Skin of body (tissue), 2 donors: ENCODE measurements around the genes CA6 and GPR157.

- RAMPAGE, long total RNA: no peak
Observed at GRCh38 chr1:8294361-8294688, 23.6 kb upstream of the SLC45A1 start.

DNA sequence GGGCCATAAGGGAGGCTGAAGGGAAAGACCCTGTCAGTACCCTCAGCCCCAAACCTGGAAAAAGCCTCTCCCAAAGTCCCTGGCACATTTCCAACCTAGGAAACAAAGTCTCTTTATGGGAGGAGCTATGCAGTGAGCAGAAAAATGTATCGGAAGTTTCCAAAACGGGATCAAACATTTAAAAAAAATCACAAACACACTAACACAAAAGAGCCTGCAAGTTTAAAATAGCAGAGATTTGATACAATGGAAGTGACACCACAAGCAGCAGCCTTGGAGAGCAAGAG lies 45.5 kb downstream of the SLC45A1 start:
- RAMPAGE, long total RNA: no peak

DNA sequence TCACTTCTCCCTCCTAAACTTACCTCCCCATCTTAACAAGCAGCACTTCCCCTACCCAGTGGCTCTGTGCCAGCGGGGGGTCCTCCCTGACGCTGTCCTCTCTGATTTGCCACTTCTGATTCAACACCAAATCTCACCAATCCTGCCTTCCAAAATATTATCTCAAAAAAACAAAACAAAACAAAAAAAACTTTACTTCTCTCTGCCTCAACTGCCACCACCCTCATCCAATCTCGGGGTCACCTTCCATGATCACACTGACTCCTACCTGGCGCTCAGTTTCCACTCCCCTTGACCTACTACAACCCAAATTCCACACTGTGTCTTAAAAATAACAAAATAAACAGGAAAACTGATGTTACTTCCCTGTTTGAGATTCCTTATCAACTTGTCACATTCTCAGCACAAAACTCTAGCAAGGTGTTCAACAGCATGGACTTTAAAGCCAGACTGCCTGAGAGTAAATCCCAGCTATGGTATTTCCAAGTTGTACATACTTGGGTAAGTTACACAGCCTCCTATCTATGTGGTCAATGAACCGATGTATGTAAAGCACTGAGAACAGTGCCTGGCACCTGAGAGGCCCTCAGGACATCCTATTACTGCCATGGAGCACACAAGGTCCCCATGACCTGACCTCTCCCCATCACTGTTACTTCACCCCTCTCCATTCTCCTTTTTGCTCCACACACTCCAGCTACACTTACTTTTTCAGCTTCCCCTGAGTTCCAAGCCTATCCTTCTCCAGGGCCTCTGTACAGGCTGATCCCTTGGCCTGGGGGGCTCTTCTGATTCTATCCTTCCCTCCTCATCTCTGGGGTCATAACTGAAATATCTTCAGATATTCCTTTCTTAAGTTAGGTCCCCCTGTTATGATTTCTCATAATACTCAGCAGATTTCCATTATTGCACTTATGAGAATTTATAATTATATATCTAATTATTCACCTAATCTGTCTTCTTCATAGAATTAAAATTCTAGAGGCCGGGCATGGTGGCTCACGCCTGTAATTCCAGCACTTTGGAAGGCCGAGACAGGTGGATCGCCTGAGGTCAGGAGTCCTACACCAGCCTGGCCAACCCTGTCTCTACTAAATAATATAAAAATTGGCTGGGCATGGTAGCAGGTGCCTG lies 73.2 kb downstream of the SLC45A1 start:
- RAMPAGE, long total RNA: no peak

DNA sequence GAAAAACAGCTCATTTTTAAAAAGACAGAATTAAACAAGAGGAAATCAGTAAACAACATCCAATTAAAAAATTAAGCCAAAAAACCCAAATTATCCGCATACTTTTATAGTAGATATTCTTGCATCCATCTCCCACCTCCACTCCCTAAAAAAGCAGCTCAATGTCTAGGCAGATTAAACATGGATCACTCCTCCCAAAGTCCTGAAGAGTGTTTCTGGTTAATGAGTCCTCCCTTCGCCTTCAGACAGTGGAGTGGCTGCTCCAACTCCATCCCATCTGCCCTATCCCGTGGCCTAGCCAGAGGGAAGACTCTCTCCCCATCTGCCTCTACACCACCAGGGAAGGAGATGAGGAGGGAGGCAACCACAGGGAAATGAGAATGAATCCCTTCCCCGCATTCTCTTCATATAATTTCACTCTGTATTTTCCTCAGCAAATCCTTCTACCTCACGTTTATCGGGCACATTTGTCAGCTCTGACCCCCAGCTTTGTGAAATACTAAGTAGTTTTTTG lies 103.8 kb downstream of the SLC45A1 start:
- RAMPAGE, long total RNA: no peak

GRCh38 chr1:8432322-8432719 lies 114.4 kb downstream of the SLC45A1 start:
- RAMPAGE, long total RNA: no peak

DNA sequence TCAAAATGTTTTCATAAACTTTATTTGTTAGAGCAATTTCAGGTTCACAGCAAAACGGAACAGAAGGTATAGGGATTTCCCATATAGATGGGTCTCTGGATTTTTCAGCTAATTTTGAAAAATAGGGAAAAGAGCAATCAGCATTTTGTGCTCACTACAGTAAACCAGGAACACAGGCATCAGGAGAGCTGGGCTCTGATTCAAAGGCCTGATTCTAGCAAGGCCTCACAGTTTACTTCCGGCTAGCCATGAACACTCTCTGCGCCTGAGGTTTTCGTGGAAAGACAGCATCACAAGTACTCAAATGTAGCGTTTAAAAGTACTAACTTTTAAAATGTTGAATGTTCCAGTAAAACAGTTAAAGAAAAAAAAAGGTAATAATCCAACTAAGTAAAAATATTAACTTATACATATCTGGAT lies 120.5 kb downstream of the SLC45A1 start:
- RAMPAGE, long total RNA: no peak

GRCh38 chr1:8665128-8665556 lies 152.3 kb downstream of the RERE start:
- RAMPAGE, long total RNA: no peak

GRCh38 chr1:8789288-8790087 lies 28.0 kb downstream of the RERE start:
- RAMPAGE, long total RNA: no peak

DNA sequence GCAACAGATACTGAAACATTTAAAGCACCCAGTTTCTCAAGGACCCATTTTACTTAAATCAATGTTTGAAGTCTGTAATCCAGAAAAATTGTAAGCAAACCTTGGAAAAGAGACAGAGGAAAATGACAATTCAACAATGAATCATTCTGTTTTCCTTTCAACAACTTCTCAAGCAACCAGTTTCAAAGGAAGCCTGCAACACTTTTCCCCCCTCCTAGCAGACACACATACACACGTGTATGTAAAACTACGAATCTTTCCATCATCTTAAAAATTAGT lies 1.2 kb downstream of the RERE start:
- RAMPAGE, long total RNA: no peak

- RAMPAGE, long total RNA: no peak
Observed at GRCh38 chr1:8822438-8823230, 5.2 kb upstream of the RERE start.

DNA sequence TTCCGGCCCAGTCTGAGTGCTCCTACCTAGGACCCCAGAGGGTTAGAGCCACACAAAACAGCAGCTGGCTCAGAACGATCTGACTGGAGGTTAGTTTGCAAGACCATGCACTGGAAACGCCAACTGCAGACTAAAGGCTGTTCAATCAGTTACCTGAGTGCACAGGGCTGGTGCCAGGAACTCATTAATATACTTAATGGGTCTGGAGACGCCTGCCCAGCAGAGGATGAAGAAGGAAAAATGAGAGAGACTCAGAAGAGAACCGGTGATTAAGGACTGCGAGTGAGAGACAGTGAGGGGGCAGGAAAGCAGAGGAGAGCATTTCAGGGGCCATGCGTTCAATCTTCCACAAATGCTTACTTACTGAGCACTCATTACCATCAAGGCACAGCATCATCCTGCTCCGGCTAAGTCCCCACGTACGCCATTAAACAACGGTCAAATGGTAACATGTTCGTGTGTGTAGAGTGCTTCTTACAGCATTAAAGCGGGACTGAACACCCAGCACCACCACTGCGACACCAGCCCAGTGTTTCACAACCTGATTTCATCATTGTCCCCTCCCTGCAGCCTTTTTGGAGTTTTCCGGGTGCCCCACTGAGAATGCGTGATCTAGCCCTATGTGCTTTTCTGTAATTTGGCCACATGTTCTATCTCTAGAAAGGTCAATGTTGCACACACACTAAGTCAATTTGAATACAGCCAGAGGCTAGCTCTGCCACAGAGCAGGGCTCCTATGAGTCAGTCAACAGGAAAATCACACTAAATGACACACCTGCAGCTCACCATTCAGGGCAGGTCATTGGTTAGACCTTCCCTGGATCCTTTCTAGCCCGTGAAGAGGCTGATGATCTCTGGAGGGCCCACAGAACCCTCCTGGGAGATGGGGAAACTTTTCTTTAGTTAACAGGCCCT lies 7.6 kb downstream of the ENO1 start:
- RAMPAGE, long total RNA: no peak

DNA sequence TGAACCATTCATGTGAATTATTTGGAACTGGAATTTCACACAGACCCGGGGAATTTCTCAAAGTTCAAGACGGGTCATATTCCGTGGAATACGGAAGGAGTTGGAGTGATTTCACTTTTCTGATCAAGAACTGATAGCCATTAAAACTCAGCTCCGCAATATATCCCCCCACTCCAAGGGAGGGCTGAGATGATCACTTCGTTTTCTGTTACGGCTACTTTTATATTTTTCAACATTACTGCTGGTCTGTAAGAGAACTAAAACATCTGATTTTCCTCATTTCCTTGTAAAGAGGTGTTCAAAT lies 1.1 kb upstream of the ENO1 start:
- RAMPAGE, long total RNA: no peak

DNA sequence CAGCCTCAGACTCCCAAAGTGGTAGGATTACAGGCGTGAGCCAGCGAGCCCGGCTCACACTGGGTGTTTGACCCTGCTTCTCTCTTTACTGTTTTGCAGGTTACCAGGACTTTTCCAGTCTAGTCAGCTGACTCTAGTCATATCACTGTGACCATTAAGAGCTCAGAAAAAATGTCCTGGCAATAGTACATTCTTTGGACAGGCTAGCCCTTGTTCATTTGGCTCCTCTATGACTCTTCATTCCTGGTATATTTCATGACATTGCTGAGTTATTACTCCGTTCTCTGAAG lies 8.0 kb upstream of the CA6 start:
- RAMPAGE, long total RNA: no peak

GRCh38 chr1:8943389-8944005 lies 2.2 kb upstream of the CA6 start:
- RAMPAGE, long total RNA: no peak

DNA sequence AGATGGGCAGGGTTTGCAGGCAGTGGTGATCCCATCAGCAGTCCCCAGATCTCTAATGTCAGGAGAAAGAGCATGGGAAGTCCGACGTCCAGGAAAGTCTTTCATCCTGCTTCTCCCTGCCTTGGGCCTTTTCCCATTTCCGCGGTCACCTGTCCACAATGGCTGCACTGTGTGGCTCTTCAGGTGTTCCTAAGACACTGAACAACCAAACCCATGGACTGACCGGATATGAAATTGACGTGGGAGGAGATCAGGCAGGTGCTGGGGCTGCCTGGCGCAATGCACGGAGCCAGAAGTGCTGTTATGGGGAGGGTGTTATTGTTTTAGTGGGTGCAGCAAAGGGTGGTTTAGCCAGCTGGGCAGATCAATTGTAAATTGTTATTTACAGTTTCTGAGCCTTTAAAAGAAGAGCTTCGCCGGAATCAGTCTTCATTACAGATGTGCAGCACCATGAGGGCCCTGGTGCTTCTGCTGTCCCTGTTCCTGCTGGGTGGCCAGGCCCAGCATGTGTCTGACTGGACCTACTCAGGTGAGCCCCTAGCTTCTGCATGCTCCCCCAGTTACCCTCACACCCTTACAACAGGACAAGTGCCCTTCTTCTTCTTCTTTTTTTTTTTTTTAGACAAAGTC lies at the start of gene CA6:
Gene CA6 (plus strand): TSS at position 432 of the 630 bp plus-strand sequence.
- RAMPAGE, long total RNA: no peak

- RAMPAGE, long total RNA: no peak
Observed at GRCh38 chr1:9080215-9081123, 11.0 kb upstream of the SLC2A5 start.

DNA sequence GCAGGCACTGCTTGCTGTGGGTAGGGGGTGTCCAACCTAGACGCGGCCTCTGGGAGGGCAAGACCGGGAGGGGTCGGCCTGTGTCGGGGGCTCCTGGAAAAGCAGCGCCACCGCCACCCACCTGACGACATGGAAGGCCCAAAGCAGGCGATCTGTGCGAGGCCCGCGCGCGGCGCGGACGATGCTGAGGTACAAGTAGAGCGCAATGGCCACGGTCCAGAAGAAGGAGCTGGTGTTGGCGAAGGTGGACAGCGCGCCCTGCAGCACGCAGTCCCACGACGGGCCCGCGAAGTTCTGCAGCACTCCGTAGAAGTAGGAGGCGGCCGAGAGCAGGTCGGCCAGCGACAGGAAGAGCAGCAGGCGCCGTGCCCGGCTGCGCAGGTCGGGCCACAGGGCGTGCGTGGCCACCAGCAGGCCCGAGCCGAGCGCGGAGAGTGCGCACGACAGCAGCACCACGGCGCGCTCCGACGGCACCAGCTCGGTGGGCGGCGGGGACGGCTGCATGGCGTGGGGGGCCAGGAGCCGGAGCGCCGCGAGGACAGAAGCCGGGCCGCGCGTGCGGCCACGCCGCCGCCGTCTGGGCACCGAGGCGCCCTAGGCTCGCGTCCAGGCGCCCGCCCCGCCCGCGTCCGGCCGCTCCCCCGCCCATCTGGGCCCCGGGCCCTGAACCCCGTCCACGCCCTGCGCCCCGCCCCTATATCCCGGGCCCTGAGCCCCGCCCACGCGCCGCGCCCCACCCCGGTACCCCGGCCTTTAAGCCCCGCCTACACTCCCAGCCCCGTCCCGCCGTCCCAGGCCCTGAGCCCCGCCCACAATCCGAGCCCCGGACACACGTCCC lies at the start of gene GPR157:
Gene GPR157 (minus strand): TSS at position 579 of the 838 bp plus-strand sequence.
- RAMPAGE, long total RNA: no peak

DNA sequence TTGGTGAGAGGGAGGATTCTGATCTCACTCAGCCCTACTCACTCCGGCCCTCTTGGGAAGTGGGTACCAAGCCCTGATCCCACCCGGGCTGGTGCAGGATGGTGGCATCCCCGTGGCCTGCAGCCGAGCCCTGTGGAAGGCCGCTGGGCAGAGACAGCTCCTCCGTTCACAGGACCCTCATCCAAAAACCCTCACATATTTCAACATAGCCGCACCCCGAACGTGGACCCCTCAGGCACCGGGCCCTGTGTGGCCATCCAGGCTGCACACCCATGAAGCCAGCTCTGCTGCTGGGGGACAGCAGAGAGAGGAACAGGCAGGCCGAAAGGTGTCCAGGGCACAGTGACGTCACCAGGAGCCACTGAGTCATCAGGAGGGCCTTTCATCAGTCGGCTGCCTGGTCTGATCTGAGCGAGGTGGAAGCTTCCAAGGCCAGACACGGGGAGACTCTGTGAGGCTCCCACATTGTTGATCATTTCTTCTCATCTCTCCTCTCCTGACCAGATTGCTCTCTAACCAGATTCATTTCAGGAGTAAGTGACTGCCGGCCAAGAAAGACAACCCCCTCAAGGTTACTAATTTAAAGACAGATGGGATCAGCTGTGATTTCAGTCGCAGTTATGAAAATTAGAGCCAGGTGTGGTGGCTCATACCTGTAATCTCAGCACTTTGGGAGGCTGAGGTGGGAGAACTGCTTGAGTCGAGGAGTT lies 16.3 kb upstream of the GPR157 start:
- RAMPAGE, long total RNA: no peak

GRCh38 chr1:9239326-9240472 lies 5.1 kb downstream of the H6PD start:
- RAMPAGE, long total RNA: no peak

- RAMPAGE, long total RNA: no peak
Observed at GRCh38 chr1:9244200-9244677, 9.7 kb downstream of the H6PD start.